Placental epithelial cell (primary cell): ENCODE results near the genes GIMAP2 and ABCF2.

DNA sequence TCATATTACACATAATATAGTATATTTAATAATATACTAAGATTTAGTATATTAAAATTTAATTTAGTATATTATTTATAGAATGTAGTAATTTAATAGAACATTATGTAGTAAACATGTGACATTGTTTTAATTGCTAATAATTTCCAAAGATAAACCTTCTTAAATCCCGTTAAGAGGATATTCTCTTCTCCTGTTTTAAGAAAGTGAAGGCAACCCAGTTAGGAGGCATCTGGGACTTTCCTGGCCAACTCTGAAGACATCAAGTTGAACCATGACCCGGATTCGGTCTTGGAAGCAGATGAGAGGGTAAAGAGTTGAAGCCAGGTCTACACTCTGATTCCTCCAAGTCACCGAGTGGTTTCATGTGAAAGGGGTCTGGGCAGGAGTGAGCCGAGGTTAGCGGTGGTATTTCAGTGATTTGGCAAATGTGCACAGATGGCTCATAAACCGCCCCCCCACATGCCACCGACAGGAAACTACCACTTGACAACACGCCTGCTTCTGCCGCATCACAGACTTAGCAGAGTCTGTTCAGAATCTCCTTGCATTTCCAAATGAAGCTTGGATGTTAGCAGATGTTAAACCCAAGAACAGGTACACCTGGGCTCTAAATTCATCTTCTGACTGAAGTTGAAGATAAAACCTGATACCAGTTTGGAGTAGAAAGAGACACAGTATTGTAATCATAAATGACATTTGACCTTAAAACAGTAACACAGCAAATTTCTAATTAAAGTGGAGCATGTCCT is 11.3 kb upstream of the REPIN1 start:
- CAGE, long polyA plus RNA = no peak

- CAGE, long polyA plus RNA = no peak
Measured at GRCh38 chr7:150368936-150369884, 588 bp downstream of the REPIN1 start.

GRCh38 chr7:150383717-150384454 is 4.8 kb downstream of the ZNF775 start:
- CAGE, long polyA plus RNA = no peak

- CAGE, long polyA plus RNA = no peak
Measured at GRCh38 chr7:150453262-150453758, 2.9 kb downstream of the GIMAP8 start.

- CAGE, long polyA plus RNA = no peak
Measured at GRCh38 chr7:150466349-150467243, 16.2 kb downstream of the GIMAP8 start.

DNA sequence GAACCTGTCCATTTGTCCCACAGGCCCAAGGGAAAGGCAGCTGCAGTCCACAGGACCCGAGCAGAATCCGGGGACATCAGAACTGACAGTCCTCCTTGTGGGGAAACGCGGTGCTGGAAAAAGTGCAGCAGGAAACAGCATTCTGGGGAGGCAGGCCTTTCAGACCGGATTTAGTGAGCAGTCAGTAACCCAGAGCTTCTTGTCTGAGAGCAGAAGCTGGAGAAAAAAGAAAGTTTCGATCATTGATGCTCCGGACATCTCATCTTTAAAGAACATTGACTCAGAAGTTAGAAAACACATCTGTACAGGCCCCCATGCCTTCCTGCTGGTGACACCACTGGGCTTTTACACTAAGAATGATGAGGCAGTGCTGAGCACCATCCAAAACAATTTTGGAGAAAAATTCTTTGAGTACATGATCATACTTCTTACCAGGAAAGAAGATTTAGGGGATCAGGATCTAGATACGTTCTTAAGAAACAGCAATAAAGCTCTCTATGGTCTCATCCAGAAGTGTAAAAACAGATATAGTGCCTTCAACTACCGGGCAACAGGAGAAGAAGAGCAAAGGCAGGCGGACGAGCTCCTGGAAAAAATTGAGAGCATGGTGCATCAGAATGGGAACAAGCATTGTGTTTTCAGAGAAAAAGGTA is 23.7 kb downstream of the GIMAP8 start:
- CAGE, long polyA plus RNA = no peak

- CAGE, long polyA plus RNA = no peak
Measured at GRCh38 chr7:150502578-150503067, 12.0 kb upstream of the GIMAP7 start.

GRCh38 chr7:150556621-150557254 is 10.5 kb upstream of the GIMAP4 start:
- CAGE, long polyA plus RNA = no peak

DNA sequence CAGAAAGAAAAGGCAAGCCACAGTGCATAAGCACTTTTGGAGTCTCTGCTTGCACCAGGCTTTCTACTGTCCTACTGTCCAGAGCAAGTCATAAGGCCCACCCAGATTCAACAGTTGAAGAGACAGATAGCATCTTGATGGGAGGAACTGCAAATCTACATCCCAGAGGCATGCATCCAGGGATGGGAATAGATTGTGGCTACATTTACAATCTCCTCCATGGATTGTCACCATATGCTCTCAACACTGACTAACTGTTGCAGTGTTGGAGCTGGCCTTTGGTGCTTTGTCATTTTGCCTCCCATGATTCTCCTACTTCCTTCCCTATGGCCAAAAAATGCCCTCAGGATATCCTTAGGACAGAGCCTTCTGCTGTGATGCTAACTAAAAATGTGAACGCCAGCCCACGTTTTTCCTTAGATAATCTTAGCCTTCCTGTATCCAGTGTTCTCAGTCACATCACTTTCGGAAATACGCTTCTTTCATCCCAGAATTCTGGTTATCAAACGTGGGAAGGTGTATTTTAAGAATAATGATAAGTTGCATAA is 3.7 kb downstream of the GIMAP4 start:
- CAGE, long polyA plus RNA = no peak

GRCh38 chr7:150586986-150587447 is 19.8 kb downstream of the GIMAP4 start:
- CAGE, long polyA plus RNA = no peak

- CAGE, long polyA plus RNA = no peak
Measured at GRCh38 chr7:150685434-150685996, at the start of gene GIMAP2. Gene GIMAP2, plus strand, starts transcription at chr7:150685706.

GRCh38 chr7:150687662-150688175 is 2.2 kb downstream of the GIMAP2 start:
- CAGE, long polyA plus RNA = no peak

GRCh38 chr7:150942299-150942821 is 35.8 kb downstream of the KCNH2 start:
- CAGE, long polyA plus RNA = no peak

- CAGE, long polyA plus RNA = no peak
Measured at GRCh38 chr7:150988377-150989352, 2.2 kb upstream of the NOS3 start.

GRCh38 chr7:151012270-151012657 is 12.0 kb downstream of the ATG9B start:
- CAGE, long polyA plus RNA = no peak

DNA sequence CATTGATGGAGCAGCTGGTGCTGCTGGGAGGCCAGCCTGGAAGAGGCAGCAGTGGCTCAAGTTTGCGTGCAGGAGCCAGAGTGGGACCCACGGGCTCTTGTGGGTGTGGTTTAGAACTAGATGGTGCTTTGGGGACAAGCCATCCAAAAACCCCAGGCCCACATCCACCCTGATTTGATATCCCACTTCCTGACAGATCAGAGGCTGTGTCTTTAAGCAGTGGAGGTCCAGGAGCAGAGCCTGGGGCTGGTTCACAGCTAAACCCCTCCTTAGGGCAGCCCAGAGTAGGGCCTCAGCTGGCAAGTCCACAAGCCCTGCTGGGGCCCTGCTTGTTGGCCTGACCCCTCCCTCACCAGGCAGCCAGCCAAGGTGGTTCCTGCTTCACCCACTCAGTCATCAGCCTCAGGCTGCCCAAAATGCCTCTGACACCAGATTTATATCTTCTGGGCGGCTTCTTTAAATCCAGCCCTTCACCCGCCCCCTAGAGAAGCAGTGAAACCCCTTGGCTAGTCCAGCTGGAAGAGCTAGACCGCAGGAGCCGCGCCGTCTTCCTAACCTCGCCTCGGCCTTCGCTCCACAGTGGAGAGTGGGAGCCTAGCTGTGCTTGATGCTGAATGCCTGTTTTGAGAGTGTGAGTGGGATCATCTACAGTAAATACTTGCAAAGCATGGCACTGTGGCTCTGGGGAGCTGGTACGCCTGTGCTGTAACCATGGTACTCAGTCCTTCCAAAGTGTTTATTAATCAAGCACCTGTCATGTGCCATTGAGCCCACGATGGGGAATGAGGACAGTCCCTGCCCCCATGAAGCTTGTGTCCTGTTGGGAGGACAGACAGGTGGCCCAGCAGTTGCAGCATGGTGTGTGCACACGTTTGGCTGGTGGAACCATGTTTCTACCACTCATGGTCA is 1.3 kb upstream of the ASIC3 start:
- CAGE, long polyA plus RNA = no peak

DNA sequence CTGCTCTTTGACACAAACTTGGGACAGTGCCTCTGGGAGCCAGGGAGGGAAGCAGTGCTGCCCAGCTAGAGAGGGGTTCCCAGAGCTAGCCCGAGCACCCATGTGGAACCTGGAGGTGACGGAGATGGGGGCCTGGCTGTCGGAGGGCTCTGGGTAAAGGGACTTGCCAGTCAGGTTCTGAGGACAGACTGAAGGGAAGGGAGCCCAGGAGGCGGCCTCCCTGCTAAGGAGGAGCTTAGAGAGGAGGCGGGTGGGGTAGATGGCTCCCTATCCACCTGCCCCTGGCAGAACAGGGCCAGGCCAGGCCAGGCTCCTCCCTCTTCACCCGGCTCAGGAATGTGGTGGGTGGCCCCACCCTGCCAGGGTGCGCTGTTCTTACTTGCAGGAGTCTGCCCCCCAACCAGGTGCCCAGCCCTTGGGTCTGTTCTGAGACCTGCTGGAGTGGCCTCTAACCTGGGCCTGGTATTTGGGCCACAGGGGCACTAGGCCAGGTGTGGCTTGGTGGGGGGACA is 29.8 kb downstream of the AGAP3 start:
- CAGE, long polyA plus RNA = no peak

- CAGE, long polyA plus RNA = no peak
Measured at GRCh38 chr7:151117604-151117922, 31.3 kb downstream of the AGAP3 start.

- CAGE, long polyA plus RNA = no peak
Measured at GRCh38 chr7:151125146-151125758, 39.0 kb downstream of the AGAP3 start.

DNA sequence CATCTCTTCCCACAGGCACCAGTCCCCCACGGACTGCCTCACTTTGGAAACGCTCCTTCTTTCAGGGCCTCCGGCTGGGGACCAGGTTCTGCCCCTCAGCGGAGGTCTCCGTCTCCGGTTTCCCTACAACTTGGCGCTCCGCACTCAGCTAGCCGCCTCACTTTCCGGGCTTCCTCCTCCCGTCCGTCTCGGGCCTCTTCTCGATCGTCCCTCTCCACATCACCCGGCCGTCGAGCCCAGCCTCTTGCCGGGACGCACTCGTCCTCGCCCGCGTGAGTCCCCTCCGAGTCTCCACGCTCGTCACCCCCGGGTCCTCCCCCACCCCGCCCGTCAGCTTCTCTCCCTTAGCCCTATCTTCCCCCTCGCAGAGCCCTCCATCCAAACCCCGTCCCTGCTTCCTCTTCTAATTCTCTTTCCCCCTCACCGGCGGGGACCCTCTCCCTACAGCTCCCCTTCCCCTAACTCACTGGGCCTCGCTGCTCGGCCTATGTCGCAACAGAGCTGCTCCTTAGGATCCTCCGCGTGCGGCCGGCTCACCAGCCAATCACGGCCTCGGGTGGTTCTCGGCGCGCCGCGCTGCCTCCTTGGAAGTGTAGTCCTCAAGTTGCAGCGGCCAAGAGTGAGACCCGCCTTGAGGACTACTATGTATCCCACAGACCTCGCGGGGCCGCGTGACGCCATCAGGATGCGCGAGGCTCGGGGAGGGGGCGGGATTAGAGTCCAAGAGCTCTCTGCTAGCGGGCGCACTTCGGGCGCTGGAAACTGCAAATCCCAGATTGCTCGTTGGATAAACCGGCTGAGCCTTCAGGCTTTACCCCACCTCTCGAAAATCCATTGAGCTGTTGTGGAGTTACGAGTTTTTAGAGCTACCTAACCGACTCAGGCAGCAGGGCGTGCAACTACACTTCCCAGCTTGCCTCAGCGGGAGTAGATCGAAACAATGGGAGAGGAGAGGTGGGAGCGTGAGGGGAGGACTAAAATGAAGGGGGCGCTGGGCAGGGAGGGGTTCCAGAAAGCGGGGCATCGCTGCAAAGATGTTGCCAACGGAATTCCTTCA is at the start of gene ABCF2:
Gene ABCF2, minus strand, starts transcription at position 510 of the 1,057 bp plus-strand sequence.
- CAGE, long polyA plus RNA = no peak